Bronchial lymph node (tissue), 1 donor: ENCODE results near the genes SOD1, TCP10L and SYNJ1.

- PRO-cap, result no peak
Measured at GRCh38 chr21:31161096-31161806, 123.0 kb upstream of the KRTAP19-8 start.

GRCh38 chr21:31559817-31560349 lies 99.6 kb upstream of the SOD1 start:
- PRO-cap, result no peak

GRCh38 chr21:31647680-31648101 lies 11.8 kb upstream of the SOD1 start:
- PRO-cap, result unidirectional peak, plus-strand start at chr21:31647949

- PRO-cap, result bidirectional peak, plus-strand start at chr21:31659688, minus-strand start at chr21:31659489
Measured at GRCh38 chr21:31659162-31659883, at the start of gene SOD1. SOD1 (plus strand) TSS chr21:31659693.

GRCh38 chr21:31666730-31667667 lies 7.5 kb downstream of the SOD1 start:
- PRO-cap, result no peak

DNA sequence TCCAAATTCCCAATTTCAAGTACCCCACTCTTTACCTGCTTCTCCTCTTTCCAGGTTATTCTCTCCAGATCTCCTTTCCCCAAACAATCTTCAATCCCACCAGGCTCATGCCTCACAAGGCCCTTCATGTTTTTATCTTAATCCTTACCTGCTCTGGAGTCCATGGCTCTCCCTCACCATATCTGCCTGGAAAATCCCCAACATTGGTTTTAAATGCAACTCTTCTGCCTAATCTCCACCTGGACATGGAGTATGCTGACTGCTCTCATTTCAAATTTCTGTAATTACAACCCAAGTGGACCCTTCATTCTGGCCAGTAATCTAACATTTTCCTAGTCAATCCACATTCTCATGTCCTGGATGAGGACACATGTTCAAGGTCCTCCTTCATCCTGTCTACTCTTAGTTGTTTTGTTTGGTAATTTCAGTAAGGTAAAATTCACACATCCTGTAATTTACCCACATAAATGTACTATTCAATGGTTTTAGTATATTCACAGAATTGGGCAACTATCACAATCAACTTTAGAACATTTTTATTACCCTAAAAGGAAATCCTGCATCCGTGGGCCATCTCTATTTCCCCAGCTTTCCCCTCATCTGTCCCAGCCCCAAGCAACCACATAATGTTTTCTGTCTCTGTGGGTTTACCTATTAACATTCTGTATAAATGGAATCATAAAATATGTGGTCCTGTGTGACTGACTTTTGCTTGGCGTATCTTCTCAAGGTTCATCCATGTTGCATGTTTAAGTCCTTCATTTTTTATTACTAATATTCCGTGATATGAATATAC lies 17.0 kb downstream of the SOD1 start:
- PRO-cap, result no peak

- PRO-cap, result bidirectional peak, plus-strand start at chr21:31773377, minus-strand start at chr21:31773119
Measured at GRCh38 chr21:31772445-31773237, 40.7 kb upstream of the SCAF4 start.

DNA sequence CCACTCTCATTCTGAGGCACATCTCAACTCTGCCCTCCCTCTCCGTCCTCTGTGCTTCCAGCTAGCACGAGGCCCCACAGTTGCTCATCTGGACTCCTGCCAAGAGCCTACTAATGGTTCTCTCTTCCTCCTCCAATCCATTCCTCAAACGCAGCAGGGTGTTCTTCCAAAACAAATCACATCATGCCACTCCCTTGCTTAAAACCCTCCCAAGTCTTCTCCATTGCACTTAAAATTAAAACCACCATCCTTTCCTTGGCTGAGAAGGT lies 49.8 kb upstream of the SCAF4 start:
- PRO-cap, result no peak

GRCh38 chr21:31938247-31938806 lies 65.5 kb downstream of the HUNK start:
- PRO-cap, result no peak

GRCh38 chr21:31999340-31999750 lies 126.5 kb downstream of the HUNK start:
- PRO-cap, result no peak

DNA sequence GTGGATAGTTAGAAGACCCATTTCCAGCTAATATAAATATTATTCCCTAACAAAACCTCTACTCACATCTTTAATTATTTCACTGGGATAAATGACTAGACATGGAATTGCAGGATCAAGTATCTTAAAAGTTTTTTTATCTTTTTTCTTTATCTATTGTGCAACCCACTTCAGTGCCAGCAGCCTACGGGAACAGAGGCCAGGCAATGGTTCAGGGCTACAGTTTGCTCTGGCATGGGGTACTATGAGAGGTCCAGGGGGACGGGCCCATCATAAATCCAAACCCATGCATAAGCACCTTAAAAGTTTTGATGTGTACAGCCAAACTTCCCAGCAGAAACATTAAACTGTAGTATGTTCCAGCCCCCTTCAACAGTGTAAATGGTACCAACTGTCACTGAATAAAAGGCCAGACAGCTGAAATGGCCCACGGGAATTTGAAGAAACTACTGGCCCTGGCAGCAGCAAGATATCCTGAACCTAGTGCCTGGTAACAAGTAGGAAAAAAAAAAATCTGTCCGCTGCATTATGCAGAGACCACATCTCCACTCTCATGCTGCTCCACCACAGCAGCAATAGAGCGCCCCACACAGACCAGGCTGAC lies 15.7 kb downstream of the URB1 start:
- PRO-cap, result no peak

DNA sequence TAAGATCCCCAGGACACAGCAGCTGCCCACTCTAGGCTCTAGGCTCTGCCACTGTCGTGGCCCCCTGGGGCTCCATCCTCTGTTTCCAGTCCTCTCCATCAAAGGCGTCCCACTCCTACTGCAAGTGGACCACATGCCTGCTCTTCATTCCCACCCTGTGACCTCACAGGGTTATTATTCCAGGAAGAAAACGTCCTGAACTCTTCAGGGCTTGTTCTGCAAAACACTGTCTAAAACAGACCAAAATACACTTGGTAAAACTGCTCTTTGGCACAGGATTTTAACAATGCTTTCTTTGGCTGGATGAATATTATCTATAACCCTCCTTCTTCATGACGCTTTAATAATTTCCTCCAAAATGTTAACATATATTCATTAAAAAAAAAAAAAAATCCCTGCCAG lies 11.8 kb downstream of the URB1 start:
- PRO-cap, result no peak

- PRO-cap, result no peak
Measured at GRCh38 chr21:32448579-32449055, 36.1 kb downstream of the EVA1C start.

- PRO-cap, result no peak
Measured at GRCh38 chr21:32455593-32455989, 43.1 kb downstream of the EVA1C start.

DNA sequence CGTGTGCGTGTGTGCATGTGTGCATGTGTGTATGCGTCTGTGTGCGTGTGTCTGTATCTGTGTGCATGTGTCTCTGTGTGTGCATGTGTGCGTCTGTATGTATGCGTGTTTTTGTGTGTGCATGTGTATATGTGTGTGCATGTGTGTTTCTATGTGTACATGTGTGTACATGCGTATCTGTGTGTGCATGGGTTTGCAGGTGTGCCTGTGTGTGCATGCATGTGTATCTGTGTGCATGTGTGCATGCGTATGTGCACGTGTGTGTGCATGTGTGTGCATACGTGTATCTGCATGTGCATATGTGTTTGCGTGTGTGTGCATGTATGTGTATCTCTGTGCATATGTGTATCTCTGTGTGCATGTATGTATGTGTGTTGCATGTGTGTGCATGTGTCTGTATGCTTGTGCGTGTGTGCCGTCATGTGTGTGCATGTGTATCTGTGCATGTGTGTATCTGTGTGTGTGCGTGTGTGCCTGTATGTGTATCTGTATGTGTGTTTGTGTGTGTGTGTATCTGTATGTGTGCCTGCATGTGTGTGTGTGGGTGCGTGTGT lies 77.8 kb downstream of the TCP10L start:
- PRO-cap, result no peak

DNA sequence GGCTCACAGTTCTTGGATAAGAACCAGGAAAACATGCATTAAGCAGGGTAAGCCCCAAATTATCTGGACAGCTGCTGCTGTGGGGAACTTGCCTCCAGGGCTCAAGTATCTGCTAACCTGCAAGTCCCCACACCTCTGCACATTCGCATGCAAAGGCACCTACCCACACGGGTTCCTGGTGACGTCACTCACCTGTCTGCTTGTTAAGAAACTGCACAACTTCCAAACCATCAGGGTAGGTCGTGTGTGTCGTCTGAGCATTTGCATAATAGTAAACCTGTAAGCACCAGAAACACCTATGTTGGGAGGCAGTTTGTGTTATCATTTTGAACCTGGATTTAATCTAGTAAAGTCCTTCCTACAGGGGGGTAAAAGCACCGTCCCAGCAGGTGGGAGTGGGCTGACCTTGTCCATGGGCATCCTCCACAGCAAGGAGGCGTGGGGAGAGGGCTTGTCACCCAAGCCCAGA lies 12.2 kb downstream of the TCP10L start:
- PRO-cap, result no peak

GRCh38 chr21:32585417-32585903 lies at the start of gene TCP10L:
TCP10L (minus strand) TSS chr21:32585523.
- PRO-cap, result no peak

DNA sequence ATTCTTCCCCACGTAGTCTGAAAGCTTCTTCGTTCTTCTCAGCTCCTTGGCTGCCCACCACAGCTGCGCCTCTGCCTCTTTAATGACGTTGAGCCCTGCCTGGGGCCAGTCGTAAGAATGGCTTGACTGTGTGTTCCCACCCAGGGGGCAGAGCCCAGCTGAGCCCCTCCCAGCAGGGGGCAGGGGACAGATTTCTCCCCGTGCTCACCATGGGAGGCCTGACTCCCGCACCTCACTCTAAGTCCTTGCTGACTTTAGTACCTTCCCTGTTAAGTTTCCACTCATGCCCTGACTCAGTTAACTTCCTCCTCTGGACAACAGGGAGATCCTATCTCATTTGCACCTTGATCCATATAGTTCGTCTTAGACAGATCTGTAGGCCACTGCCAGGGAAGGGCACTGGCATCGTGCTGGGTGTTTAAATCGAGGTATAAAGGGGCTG lies 9.0 kb downstream of the CFAP298 start:
- PRO-cap, result no peak

DNA sequence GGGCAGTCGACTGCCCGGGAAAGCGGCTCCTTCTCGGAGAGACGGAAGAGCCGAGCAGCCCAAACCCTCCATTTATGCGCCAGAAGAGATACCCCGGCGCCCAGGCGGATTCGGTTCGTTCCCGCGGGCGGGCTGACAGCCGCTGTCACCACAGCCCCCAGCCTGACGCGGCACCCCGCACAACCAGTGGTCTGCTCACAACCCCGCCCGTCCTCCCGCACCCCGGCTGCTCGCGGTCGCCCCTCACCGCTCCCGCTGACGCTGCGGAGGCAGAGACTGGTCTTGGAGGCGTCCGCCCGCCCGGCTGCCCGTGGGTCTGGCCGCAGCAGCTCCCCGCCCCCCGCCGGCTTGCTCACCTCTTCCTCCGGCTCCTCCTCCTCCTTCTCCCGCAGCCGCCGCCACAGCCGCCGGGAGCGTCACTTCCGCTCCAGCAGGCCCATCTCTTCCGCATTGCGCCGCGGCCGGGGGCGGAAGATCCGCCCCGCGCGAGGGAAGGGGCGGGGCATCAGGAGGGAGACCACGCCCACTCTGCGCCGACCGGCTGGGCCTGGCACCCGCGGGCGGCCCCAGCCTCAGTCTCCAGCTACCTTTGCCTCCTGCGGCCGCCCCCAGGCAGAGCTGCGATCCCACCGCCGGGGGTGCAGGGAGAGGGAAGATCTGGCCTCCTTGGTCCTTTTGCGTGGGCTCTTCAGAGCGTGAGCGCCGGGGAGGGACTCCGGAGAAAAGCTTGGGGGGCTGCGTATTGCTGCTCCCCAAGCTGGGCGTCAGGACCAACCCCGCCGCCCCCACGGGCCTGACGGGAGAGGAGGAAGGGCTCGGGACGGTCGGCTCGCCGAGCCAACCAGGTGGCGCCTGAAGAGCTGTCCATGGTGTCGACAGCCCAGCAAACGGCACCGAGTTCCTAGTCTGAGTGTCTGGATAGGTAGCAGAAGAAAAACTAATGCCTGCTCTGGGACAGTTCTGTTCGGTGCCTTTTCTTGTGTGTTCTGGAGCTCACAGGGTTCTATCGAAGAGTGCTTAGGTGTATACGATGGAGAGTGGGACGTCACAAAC lies at the start of gene SYNJ1:
SYNJ1 (minus strand) TSS at position 424 of the 1,053 bp plus-strand sequence.
- PRO-cap, result bidirectional peak, plus-strand start at position 582 of the sequence, minus-strand start at position 350 of the sequence

DNA sequence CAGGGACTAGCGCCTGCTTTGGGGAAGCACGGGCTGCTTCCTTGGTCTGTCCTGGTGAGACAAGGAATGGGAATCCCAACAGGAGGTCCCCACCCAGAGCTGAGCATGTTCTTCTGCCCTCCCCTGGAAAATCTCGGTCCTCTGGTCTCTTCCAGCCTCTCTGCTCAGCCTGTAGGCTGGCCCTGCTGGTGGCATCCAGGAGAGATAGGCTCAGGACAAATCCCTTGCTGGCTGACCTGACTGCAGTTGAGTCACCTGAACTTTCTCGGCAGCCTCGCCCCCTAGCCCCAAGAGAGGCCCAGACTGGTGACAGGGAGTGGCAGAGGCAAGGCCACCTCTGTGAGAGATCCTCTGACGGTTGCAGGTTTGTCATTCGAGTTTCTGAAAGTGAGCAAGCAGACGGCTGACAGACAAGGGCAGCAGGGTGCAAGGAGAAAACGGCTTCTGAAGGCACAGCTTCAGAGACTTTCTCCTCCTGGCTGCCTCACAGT lies 5.8 kb downstream of the OLIG1 start:
- PRO-cap, result no peak